Anterior vena cava (tissue), 1 donor: ENCODE measurements around a stretch of chr18.

DNA sequence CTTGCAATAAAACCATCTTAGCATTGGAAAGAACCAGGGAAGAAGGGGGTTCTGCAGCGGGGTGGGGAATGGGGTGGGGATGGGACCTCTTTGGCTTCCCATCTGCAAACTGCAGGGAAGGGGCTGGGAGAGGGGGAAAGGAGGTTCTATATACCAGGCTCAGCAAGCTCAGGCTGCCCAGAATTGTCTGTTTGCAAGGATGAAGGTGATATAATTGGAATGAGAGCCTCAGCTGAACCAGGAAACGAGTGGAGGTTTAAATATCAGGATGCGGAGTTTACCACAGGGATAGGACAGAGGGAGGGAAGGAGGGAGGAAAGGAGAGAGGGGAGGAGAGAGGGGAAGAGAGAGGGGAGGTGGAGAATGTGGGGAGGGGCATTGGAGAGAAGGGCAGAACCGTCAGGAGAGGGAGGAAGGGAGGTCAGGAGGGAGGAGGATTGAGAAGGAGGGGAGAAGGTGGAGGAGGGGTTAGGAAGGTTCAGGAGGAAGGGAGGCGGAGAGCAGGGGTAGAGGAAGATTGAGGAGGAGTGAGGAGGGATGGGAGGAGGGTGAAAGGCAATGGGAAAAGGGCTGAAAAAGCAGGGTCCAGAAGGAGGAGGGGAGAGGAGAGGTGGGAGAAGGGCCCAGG, 176.4 kb upstream of the SMAD2 start:
- PRO-cap, result no peak

DNA sequence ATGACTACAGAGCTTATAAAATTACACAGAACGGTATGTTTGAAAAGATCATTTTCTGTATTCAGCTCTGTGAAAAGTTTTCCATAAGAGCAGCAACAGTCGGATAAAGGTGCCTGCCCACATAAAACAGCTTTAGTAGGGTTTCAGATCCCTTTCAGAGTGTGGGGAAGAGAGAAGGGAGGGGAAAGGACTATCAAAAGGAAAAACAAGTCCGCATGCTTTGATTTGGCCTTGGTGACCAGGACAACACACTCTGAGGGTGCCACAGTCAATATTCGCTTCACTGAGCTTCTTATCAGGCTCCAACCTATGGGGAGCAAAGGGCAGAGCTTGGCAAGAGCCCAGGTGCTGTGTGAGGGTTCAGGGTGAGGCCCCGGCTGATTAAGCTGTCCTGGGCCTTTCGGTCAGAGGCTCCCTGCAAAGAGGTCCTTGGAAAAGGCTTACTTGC, 237.4 kb upstream of the SMAD2 start:
- PRO-cap, result no peak

GRCh38 chr18:48441675-48442127, 32.5 kb upstream of the ZBTB7C start:
- PRO-cap, result no peak

GRCh38 chr18:48538369-48538813, 440 bp upstream of the CTIF start:
- PRO-cap, result no peak

- PRO-cap, result no peak
Observed at GRCh38 chr18:48546078-48546883, 7.5 kb downstream of the CTIF start.

GRCh38 chr18:48728323-48729057, 189.7 kb downstream of the CTIF start:
- PRO-cap, result bidirectional peak, plus-strand start at chr18:48728740, minus-strand start at chr18:48728464

GRCh38 chr18:48901768-48902474, 48.8 kb downstream of the SMAD7 start:
- PRO-cap, result bidirectional peak, plus-strand start at chr18:48902208, minus-strand start at chr18:48902104

DNA sequence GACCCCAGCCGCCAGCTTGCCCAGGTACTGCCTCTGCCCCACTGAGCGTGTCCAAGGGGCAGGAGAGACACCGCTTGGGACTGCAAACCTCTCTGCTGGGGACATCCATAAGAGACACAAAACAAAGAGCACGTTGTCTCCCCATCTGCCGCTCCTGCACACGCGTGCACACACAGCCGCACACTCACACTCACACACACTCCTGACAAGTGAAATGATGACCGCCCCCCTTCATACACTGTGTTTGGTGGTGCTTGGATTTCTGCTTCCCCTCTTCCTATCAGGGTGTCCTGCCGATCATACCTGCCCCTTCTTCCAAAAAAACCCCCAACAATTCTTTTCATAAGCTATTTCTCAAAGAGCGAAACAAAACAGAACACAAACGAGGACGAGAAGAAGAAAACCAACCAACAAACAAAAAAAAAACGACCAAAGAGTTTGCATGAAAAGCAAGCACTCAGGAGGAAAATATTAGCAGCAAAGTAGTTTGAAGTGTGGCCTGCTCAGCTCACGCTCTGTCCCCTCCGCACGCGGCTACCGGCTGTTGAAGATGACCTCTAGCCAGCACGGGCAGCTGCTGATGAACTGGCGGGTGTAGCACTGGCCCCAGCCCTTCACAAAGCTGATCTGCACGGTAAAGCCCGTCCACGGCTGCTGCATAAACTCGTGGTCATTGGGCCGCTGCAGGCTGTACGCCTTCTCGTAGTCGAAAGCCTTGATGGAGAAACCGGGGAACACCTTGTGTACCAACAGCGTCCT, 29.7 kb downstream of the SMAD7 start:
- PRO-cap, result no peak

GRCh38 chr18:48922519-48923322, 28.0 kb downstream of the SMAD7 start:
- PRO-cap, result unidirectional peak, plus-strand start at chr18:48923151

GRCh38 chr18:48932495-48932755, 18.3 kb downstream of the SMAD7 start:
- PRO-cap, result no peak

DNA sequence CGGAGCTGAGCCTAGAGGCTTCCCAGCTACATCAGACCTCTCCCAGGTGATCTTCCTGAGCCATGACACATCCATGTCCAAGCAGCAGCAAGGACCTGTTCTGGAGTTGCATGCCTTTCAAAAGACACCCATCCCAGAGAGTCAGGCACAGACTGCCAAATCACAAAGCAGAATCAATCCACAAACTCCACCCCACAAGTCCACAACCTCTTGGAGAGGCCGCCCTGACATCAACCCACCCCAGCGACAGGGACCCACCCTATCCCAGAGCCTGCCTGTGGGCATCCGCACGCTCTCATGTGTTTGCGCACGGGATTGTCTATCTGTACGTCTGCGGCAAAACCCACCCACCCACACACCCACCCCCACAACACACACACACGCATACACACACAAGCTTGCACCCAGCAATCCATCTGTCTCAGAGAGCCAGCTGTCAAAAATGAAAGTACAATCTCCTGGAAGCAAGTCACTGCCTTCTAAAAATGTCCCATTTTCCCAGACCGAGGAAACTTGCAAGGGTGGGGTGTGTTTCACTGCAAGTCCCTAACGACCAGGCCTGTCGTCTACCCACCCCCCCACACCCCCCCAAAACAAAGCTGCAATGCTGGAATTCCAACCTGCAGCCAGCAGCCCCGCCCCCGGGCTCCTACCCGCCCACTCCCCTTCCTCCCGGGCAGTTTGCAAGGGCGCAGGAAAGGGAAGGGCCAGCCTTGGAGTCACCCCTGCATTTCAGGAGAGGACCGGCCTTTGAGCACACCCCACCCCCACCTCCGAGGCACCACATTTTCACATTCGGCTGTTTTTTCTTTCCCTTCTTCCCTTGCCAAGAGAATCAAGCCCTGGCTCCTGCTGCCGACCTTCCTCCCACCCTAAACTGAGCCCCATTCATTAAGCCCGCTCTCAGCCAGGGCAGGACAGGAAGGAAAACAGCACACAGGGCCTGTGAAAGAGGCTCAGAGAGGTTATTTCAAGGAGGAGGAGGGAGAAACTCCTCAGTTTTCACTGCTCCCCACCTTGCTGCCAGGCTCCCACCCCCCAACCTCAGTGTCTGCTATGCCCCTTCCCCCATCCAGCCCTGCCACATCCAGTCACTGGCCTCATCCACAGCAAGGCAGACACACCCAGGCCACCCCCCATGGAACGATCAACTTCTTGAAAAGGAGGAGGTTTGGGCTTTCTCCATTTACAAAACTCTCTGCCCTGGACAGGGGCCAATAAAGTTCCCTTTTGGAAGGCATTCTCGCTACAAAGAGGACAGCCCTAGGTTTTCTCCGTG, 11.5 kb downstream of the SMAD7 start:
- PRO-cap, result unidirectional peak, plus-strand start at position 686 of the sequence

DNA sequence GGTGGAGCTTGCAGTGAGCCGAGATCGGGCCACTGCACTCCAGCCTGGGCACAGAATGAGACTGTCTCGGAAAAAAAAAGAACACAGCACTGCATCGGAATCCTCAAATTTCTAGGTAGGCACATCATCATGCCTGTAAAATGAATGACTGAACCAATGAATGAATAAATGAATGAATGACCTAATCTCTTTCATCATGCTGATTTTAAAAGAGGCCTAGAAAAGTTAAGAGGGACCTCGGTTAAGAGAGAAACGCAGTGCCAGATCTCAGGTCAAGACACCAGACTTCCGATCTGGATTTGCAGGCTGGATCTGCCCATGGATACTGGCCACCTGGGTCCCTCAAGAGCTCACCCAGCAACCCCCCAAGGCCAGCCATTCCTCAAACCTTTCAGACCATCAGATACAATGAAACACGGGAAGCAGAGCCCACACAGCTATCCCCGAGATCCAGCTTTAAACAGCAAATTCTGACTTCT, 5.3 kb downstream of the SMAD7 start:
- PRO-cap, result no peak

DNA sequence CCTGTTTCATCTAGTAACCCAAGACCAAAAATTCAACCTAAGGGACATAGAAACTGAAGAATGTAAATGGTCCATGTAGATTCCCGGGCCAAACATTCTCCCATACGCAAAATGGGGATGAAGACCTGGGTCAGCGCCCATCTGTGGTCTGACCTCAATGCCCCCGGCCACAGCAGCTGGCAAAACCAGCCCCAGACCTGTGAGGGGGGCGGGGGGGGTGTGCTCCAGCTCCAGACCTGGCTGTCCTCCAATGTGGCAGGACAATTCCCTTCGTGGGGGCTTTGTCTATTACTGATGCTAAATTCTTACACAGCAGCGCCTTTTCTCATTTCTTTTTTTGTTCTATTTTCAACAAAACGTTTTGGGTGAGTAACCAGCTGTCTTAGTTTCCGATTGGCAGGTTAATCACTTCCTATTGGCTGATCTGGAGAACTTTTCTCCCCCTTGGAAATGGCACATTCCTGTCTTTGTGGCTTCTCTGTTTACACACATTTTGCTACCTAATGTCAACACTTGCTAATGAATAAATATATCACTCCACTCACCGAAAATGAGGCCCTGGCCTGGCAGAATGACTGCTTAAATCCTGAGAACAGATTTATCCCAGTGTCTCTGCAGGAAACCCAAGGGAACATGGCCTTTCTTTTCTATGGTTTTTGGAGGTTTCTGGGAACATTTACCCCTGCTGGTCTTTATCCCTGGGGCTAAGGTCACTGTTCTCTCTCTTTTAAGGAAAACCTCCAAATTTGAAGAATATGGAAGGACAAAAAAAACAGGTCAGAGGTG, 4.4 kb downstream of the SMAD7 start:
- PRO-cap, result no peak

DNA sequence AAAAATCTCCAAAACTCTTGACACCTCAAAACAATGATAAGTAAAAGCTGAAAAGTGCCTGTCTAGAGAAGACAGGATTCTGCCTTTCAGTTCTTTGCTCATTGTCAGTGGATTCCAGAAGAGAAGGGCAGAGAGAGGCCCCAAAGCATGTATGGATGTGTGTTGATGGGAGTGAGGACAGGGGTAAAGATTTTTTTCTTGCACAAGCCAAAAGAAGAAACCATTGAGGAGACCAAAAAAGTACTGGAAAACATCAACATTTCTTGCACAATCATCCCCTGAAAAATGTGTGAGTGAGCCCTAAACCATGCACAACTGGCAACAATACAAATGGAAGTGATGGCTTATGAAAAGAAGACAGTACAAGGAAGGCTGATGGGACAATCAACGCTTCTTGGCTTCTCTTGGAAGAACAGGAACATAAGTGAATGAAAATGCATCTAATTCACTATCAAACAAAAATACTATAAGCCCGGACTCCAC, 5.6 kb upstream of the SMAD7 start:
- PRO-cap, result no peak

DNA sequence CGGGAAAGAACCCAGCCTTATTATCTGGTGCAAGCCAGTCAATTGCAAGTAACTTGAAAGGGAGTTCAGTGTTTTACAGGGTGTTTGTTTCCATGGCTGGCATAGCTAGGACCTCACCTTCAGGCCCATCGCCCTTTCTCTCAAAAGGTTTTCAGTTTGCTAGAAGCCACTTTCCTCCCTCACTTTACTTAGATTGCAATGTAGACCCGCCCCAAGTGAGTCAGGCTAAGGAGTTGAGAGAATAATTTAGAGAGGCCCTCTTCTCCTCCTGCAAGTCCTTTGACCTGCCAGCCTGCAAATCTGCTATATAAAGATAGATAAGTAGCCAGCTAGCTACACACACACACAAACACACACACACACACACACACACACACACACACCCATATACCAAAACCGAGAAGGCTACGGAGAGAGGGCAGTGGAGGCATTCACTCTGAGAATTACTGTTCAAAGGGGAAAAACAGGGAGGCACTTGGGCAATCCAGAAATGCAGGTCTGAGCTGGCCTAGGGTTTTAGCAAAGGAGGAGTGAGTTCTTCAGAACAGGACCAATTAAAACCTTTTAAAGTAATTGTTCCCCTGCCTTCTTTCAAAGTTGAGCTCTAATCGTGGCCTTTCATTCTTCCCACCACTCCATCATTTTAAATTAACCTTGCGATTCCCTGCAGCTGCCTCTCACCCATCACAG, 23.0 kb upstream of the SMAD7 start:
- PRO-cap, result no peak

- PRO-cap, result no peak
Observed at GRCh38 chr18:49465265-49465829, 4.9 kb upstream of the DYM start.

DNA sequence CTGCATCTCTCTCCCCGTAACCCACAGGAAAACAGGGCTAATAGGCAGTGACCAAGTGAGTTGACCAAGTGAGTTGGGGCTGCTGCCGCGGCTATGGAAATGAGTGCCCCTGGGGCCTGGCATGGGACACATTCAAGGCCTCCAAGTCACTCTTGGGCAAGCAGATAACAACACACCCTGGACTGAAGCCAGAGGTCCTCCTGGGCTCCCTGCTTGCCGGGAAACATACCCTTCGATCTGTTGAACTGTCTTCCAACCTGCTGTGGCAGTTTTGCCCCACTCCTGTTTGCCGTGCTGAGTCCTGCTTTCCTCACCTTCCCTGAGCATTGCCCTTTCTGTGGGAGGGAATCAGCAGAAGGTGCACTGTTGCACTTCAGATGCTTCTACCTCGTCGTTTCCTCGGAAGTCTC, 89.2 kb downstream of the LIPG start:
- PRO-cap, result no peak

DNA sequence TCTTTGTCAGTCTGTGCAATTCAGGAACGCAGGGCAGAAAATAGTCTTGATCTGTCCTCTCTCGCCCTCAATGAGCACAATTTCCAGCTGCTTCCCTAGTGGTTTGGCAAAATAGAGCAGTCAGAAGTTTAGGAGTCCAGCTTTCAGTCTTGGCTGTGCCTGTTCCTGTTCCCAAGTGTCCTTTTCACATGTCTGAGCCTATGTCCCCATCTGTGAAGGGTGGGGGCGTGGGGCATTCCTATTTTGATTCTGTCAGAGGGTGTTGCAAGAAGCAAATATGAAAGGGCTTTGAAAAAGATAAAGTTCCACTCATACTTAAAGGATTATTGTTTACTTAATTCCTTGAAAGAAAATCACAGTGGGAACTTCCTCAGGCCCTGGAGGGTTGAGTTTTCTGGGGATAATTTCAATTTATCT, 83.7 kb downstream of the ACAA2 start:
- PRO-cap, result no peak

DNA sequence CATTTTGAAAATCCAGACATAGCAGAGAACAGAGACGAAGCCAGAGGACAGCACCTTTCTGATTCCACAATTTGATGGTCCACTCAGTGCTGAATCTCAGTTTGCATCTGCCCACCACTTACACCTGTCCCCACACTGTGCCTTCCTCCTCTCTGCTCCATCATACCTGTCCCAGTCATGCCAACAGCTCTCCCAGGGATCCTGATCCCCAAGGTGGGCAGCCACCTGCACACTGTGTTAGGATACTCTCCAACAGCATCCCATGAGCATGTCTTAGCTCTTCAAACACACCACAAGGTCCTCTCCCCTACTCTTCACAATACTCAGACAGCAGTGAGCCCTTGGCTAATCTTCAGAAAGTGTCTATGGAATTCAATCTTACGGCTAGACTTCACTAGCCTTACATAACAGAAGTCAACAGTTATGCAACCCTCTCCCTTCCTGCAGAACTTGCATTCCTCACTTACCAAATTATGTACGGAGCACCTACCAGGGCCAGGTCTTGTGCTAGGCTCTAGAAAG, 79.9 kb downstream of the MYO5B start:
- PRO-cap, result no peak

GRCh38 chr18:50135084-50135629, 59.8 kb downstream of the MYO5B start:
- PRO-cap, result no peak